Frontal cortex (tissue), 2 donors: ENCODE measurements around a stretch of chr11.

- RAMPAGE, long total RNA = no peak
Observed at GRCh38 chr11:12217042-12217692, 106.8 kb downstream of the MICAL2 start.

GRCh38 chr11:12239248-12239832 is 128.9 kb downstream of the MICAL2 start:
- RAMPAGE, long total RNA = no peak

DNA sequence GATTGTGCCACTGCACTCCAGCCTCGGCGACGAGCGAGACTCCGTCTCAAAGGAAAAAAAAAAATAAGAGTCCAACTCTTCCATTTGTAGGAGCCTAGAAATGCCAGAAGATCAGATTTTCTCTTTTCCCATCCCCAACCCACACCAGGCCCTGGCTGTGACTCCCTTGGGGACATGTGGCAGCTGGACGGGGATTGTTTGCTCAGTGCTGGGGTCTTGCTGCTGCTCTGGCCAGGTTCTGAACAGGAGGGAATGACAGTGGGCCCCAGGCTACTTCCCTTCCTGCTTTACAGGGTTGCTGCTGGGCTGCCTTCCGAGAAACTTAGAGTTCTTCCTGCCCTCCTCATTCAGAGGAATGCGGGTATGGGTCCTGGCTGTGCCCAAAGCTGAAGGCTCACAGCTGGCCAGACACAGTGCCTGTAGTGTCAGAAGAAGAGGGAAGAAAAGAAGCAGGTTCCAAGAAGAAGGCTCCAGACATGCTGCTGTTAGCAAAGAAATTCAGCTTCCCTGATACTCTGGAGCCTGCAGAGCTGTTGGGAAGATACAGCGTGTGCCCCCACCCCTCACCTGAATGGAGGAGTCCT is 108.3 kb upstream of the PARVA start:
- RAMPAGE, long total RNA = no peak

GRCh38 chr11:12329105-12329620 is 48.2 kb upstream of the PARVA start:
- RAMPAGE, long total RNA = no peak

DNA sequence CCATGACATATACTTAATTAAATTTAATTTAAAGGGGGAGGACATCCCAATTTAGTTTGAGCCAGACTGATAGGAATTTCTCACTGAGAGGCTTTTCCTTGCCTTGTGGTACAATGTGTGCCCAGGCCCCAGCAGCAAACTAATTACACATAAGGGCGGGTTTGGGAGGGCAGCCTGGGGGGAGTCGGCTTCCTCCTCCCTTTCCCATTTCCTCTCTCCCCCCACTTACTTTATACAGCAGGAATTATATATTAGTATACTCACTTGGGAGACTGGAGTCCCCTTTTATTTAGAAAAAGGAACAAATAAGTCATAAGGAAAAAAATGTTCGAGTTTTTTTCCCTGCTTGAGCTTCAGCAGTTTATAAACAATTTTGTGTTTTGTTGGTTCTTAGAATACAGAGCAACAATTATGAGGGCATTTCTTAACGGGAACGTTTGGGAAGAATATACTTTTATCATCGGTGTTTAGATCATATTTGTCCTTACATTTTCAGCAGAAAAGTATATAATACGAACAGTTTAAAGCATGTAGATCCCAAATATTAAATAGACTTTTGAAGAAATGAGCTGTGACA is 3.1 kb downstream of the TEAD1 start:
- RAMPAGE, long total RNA = no peak

DNA sequence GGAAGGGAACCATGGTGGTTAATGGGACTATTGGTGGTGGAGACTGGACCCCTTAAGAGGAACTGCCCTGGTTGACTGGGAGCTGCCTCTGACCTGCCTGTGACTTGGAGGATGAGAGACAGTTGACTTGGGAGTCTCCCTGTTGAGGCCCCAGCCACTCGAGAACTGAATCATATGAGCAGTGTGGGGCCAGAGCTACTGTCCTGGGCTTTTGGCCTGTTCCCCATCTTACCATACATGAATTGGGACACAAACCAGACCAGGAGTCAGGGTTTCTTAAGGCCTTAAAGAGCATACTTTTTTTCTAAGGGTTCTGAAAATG is 92.8 kb downstream of the TEAD1 start:
- RAMPAGE, long total RNA = no peak

DNA sequence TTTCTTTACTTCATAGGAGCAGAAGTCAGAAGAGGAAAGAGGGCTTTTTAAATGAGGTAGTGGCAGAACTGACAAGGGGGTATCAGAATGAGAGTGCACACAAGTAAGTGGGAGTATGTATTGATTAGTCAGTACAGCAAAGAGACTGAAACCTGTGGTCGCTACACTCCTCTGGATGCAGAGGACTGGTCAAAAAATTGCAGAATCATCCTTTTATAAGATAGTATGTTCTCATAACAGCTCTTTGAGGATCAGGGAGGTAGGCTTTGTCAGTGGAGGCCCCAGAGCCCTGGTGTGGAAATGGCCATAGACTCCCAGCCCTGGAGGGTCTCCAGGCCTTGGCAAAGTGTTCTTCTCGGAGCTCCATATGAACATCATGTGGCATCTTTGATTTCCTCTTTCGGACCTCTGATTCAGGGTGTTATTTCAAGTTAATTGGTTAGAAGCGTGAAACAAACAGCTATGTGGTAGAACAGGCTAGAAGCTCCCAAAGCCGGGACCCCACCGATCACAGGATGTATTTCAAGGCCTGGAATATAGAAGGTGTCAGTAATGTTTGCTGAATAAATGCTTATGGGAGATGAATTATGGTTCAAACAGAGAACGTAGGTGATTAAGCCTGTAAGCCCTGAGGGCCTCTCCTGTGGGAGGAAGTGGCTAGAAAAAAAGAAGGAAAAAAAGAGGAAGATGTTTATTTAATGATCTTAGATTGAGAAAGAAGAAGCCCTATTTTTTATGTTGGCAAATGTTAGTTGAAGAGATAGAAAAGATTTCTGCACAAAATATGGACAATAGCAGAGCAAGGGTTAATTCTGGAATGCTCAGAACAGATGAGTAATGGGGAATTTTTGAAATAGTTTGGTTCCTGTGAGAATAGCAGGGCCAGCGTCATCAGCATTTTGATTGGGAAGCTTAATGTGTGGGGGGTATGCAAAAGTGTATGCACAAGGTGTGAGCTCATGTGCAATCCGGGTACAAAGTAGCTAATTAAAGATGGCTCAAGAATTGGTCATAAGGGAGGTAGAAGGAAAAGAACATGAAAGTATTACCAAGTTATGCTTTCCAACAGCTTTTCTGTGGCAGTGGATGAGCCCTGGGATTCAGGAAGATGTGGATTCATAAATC is 95.5 kb downstream of the TEAD1 start:
- RAMPAGE, long total RNA = no peak

DNA sequence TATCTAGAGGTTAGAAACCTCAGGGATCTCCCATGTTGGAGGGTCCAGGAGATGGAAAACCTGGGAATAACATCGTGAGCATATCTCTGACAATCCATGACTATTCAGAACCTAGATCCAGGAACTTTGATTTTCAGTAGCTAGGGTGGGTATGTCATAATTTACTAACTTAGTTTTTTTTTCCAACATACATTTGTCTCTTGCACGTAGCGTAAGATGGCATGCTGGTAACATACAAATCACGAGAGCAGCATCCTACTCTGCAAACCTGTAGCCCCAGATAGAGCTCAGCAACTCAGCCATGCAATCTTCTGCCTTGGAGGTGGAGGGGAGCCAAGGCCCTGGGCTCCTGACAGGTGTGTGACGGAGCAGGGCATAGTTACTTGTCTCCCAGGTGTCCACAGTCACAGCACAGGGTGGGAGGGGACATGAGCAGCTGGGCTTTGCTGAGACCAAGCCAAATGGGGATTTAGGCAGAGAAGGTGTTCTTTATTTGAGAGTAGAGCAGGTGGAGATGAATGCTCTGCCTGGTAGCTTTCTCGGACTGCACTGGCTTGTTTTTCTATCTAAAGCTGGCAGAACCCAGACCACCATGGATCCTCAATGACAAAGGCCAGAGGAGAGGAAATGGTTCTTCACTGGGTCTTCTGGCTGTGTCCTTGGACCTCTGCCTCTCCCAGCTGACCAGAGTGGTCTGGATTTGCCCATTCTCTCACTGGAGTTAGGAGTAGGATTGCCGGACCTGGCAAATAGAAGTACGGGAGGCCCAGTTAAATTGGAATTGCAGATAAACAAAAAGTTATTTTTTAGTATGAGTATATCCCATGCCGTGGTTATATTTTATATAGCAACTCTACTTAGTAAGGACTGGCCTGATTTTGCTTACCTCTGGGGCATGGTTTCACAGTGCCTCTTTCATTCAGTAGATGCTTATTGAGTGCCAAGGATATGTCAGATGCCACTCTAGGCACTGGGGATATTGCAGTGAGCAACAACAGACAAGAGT is 111.8 kb downstream of the TEAD1 start:
- RAMPAGE, long total RNA = no peak

DNA sequence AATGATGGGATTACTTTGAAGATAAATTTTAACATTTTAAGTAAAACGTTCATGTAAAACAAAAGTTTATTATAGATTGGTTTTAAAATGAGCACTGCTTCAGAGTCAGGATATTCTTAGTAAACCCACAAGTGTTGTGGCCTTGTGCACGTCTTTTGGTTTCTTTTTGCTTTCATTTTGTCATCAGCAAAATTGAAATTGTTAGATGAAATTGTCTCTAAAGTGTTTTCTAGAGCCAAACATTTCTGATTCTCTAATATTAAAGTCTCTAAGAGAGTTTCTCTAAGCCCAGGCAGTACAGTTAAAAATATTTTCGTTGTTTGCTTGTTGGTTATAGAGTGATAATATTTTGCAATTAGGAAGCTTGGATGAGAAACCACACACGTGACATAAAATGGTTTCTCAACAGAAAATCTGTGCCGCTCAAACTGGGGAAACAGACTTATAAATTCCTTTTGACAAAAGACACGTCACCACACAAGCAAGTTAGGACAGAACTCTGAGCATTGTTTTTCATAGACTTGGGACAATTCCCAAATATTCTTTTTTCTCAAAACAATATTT is 164.4 kb downstream of the TEAD1 start:
- RAMPAGE, long total RNA = no peak

DNA sequence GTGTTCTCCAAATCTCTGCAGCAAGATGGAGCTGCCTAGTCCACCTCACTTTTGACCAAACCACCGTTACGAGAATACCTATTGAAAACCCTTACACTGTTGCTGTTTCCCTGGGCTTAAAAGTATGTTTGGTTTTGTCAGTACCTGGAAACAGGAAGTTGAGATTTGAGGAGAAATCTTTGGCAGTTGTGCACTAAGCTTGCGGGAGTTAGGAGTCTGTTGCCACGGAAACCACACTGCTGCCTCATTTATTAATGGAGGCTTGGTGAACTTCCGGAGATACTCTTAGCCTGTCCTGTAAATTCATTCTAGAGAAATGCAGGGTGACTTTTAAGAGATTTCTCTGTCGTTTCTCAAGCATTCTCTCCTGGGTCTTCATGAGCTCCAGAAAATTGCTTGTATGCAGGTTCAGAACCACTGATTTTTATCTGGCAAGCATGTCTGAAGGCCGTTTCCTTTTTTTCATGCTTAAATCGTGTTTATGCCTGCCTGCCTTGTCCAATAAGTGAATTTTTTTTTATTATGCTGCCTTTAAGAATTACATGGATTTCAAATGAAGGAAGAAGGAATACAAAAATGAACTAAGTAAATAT is 166.8 kb upstream of the RASSF10 start:
- RAMPAGE, long total RNA = no peak

DNA sequence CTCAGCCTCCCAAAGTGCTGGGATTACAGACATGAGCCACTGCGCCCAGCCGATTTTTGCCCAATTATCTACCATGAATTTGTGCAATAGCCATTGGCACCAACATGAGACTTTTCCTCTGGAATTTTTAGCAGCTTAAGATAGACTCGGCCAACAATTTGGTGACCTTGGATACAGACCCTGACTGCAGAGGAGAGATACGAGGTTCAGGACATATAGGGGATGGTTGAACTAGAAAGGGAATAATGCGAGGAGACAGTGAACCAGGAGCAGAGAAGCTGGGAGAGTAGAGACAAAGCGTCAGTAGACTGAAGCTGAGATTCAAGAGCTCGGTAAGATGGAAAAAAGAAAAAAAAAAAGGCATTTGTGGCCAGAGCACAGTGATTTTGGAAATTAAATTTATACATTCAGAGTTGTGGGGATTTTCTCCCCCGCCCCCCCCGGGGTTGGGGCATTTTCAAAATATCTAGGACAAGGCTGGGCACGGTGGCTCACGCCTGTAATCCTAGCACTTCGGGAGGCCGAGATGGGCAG is 138.9 kb upstream of the RASSF10 start:
- RAMPAGE, long total RNA = no peak

- RAMPAGE, long total RNA = no peak
Observed at GRCh38 chr11:12968592-12968810, 40.6 kb upstream of the RASSF10 start.

DNA sequence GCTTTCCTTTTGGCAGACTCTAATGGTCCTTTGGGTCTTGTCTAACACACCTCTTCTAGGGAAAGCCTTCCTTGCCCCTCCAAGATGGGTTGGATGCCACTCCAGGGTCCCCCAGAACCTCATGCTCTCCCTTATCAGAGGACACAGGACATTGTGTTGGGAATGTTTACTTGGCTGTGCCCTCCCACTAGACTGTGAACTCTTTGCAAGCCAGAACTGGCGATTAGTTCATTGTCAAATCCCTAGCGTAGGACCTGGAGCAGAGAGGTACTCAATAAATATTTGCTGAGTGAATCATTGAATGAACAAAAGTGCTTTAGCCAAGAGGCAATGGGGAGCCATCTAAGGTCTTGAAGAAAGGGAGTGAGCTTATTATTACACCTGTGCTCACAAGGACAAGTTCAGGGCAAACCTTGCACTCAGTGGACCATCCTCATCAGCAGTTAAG is 1.2 kb upstream of the RASSF10 start:
- RAMPAGE, long total RNA = no peak

- RAMPAGE, long total RNA = no peak
Observed at GRCh38 chr11:13051331-13051738, 42.2 kb downstream of the RASSF10 start.

GRCh38 chr11:13215801-13216368 is 61.7 kb upstream of the BMAL1 start:
- RAMPAGE, long total RNA = no peak

DNA sequence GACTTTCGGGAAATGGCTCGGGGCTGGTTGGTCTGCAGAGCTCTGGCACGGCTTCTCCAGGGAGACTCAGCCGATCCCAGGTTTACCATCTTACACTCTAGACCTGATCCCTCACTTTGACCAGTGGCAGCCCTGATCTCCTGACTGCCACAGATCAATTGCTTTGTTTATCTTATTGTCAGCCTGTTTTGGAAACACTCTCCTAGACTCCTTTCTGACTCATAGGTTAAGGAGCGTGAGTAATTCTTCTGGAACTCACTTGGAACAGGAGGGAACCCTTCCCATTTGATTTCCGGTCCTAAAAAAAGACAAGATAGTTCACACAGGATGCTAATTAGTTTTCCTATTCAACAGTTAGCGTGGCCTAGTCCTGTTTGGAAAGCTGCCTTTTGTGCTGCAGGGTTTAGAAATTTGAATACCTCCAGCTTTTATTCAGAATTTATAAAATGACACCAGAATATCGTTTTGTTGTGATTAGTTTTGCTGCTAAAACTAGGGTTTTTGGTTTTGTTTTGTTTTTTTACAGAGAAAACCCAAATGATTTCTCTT is 15.9 kb upstream of the BMAL1 start:
- RAMPAGE, long total RNA = no peak

DNA sequence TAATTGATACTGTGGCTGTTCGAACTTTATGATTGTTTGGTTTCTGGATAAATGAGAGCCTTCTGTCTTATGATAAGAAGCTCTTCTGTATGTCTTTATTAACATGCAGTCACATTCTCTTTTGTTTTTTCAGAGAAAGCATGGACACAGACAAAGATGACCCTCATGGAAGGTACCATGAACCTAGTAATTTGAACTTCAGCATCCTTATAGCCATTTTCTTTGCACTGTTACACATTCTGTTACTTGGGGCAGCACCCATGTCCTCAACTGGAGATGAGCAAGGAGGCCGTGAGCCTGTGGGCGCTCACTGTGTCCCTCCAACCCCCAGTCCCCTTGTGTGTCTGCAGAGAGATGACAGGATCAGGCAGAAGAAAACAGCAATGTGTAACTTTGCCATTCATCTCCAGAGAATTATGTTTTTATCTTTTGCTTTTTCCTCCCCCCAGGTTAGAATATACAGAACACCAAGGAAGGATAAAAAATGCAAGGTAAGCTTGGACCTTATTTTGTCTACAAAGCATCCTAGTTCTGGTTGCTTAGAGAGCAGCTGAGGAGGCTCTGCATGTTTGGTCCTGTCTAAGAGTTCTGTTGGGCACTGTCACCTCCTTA is 79.1 kb downstream of the BMAL1 start:
- RAMPAGE, long total RNA = no peak

GRCh38 chr11:13460219-13460684 is 2.8 kb downstream of the BTBD10 start:
- RAMPAGE, long total RNA = no peak

DNA sequence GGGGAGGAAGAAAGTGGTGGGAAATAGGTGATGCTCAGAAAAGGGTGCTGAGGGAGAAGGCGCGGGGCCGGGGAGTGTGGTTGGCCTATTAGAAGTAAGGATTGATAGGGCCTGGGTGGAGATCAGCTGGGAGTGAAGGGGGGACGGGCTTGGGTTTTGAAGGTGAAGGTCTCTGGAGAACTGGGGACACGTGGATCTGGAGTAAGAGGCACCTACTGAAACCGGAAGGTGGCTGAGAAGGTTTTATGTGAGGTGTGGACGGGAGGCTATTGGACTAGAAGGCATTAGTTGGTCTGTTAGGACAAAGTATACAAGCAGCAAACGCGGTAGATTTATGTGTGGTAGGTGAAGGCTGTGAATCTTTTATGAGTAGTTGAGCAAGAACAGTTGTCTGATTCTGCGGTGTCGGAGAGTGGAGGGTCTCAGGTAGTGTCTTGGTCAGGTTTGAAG is 772 bp downstream of the FAR1 start:
- RAMPAGE, long total RNA = no peak

GRCh38 chr11:13669665-13669908 is 1.1 kb downstream of the FAR1 start:
- RAMPAGE, long total RNA = no peak